Temporal lobe (tissue), 2 donors: ENCODE measurements around a stretch of chr6.

DNA sequence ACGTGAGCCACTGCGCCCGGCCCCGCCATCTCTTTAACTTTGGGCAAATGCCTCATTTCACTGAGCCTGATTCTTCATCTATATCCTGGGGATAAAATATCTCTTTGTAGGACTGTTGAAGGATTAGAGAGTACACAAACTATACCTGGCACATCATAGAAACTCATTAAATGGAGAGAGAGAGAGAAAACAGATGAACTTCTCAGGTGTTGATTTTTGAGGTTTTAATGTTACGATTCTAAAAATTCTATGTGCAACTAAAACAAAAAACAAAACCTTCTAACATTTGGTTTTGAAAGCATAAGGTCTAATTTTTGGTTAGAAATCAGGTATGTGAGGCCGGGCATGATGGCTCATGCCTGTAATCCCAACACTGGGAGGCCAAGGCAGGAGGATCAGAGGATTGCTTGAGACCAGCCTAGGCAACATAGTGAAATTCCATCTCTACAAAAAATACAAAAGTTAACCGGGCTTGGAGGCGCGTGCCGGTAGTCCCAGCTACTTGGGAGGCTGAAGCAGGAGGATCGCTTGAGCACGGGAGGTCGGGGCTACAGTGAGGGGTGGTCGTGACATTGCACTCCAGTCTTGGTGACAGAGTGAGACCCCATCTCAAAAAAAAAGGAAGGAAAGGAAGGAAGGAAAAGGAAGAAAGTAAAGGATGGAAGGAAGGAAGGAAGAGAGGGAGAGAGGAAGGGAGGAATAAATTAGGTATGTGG is 18.5 kb downstream of the GCNT2 start:
- RAMPAGE, long total RNA = no peak

- RAMPAGE, long total RNA = no peak
Observed at GRCh38 chr6:10576178-10576826, 55.2 kb downstream of the GCNT2 start.

DNA sequence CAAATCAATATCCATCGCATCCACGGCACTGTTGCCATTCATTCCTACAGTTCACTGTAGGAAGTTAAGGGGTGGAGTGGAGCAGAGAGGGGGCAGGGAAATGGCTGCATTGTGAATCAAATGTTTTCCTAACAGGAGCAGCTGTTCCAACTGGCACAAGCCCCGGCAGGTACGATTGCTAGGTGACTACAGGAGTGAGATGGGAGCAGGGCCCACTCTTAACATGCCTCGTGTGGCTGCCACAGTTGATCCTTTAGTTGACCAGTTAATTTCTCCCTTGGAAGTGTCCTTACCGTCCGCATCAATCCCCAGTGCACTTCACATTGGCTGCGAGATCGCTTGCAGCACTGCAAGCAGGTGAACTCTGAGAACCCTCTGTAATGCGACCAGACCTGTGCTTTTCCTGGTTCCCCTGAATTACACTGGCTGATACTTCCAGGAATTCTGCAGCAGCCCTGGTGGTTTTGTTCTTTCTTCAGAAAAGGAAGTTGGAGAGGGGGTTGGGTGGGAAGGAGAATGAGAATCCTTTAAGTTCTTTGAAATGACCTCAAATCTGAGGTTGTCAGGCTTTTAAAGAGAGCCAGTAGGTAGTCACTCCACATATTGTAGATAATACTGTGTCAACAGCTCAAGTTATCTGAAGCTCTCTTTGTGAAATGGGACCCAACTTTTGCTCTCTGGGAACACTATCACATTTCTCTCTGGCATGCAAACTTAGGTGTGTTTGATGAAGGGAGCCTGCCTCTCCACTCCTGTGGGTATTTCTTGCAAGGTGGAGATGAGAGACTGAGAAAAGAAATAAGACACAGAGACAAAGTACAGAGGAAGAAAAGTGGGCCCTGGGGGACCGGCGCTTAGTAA is 62.3 kb downstream of the GCNT2 start:
- RAMPAGE, long total RNA = no peak

GRCh38 chr6:11181300-11181780 is 51.1 kb downstream of the NEDD9 start:
- RAMPAGE, long total RNA = no peak

DNA sequence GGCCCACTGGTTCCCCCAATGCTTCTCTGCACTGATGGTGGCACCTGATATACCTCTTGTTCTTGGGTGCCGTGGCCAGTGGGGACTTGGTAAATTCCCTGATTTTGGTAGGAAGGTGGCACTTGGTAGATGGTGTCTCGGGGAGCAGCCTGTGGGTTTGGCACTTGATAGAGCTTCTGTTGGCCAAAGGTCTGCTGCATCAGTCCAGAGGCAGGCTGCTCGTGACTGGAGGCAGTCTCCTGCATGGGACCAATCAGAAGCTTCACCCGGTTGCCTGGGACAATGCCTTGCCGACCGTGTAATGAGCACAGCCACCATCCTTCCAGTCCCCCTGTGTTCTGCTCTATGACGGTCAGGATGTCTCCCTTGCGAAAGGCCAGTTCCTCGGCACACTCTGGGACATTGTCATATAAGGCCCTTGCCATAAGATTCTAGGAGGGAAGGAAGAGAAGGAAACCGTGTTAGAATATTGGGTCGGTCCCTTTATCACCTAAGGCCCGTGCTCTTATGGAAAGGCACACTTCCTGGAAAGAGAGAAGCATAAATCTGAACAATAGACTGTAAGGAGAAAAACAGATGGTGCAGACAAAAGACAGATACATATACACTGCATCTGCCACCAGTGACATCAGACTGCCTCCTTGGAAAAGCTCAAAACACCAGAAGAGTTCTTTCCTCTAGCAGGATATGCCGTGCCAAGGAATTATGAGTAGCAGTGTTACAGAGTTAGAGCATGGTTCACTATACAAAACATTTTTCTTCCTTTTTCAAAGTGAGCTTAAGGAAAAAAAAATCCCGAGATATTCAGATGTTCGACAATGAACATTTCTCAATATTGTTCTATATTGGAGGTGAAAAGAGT is 18.9 kb downstream of the NEDD9 start:
- RAMPAGE, long total RNA = no peak

- RAMPAGE, long total RNA = no peak
Observed at GRCh38 chr6:11225797-11226998, 6.3 kb downstream of the NEDD9 start.

GRCh38 chr6:11296987-11297416 is 64.5 kb upstream of the NEDD9 start:
- RAMPAGE, long total RNA = no peak

DNA sequence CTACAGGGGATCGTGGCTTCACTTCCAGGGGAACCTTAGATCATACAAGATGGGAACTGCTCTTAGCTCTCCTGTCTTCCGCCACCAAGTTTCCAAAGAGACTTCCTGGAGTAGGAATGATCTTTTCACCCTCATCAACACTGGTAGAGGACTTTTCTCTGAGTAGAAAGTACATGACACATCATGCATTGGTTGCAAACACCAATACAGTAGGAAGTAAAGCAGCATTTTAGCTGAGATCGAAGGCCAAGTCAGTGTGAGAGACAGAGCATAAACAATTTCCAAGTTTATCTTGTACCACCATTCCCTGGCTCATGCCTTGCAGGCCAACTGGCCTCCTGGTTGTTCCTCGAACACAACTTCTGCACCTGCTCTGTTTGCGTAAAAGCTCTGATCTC is 113.1 kb upstream of the NEDD9 start:
- RAMPAGE, long total RNA = no peak

GRCh38 chr6:11354053-11354706 is 121.7 kb upstream of the NEDD9 start:
- RAMPAGE, long total RNA = no peak

DNA sequence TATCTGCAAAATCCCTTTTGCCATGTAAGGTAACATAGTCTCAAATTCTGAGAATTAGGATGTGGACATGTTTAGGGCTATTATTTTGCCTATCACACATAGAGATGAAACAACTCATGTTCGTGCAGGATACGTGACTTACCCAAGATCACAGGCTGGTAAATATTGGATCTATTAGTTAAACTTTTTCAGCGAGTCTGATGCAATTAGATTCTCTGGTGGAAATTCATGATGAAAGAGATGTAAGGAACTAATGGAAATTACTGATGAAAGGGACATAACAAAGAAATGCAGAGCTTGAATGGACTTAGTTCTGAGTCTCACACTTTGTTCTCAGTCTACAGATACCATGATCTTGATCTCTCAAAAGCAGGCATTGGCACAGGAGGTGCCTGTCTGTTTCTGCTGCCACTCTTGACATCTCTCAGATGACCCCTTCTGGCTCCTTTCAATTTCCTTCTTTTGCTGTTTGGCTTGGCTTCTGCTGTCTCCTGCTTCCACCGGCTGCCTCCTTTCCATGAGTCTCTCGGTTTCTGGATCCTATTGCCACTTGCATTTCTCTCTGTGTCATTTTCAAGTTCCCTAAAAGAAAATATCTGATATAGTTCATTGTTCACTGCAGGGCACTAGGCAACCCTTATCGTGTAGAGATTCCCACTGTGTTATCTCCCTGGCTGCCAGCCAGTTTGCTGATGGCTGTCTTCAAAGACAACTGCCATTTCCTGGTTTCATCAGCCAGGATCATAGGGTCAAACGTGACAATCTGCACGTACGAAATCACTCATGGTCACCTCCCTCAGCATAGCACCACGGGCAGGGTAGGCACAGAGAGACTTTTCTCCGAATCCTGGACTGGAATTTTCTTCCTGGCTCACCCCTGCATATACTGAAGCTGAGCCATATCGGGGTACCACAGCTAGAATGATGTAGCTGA is 144.8 kb upstream of the TMEM170B start:
- RAMPAGE, long total RNA = no peak

- RAMPAGE, long total RNA = no peak
Observed at GRCh38 chr6:11432674-11433215, 104.8 kb upstream of the TMEM170B start.

- RAMPAGE, long total RNA = no peak
Observed at GRCh38 chr6:11433738-11434340, 103.7 kb upstream of the TMEM170B start.

DNA sequence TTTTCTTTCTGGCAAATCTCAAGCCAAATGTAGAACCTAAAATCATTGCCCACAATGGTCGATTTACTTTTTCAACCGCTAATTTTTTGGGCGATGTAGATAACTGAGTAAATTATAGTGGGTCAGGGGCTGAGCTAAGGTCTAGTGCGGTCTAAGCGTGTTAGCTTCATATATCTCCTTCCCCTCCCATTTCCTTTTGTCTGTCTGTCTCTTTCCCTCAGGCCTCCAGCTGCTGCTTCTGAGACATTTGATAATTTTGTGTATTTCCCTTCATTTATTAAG is 1.2 kb downstream of the TMEM170B start:
- RAMPAGE, long total RNA = no peak

DNA sequence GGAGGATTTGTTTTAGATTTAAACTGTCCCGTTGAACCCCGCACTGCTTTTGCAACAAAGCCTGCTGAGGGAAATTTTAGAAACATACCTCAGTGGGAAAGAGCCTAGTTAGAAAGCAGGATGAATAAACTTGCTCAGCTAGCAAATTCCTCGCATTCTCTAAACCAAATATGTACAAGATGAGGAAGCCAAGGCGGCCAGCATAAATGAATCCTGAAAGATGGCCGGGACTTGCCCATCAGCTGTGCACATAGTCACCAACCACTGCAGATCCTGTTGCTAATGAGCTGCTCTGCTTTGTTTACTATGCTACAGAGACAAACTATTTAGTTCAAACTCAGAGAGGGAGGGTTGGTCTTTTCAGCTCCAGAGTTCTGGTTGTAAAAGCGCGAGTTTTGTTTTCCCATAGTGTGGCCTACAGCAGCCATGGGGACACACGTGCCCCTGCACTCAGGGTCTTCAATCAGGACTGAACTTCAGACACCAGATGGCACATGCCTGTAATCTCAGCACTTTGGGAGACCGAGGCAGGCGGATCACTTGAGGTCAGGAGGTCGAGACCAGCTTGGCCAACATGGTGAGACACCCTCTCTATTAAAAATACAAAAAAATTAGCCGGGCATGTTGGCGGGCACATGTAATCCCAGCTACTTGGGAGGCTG is 49.1 kb downstream of the TMEM170B start:
- RAMPAGE, long total RNA = no peak

DNA sequence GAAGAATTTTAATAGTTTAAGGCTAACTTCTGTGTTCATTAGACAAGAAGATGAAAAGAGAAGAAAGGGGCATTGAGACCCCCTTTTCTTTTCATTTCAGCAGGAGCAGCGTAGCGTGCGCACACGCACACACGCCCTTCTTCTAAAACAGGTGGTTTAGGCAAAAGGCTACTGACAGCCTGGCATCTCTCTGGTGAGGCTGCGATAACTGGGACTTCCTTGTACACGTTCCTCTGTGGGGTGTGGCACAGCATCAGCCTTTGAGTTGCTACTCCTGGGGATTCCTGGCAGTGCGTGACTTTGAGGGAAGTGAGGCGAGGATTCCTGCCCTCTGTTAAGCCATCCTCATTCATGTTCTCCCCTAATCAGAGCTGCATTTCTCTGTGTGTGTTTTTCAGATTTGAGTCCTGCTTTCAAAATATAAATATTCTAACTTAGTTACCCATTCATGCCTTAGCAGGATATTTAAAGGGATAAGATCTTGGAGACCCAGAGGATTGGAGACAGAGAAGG is 94.7 kb downstream of the TMEM170B start:
- RAMPAGE, long total RNA = no peak

GRCh38 chr6:11652849-11653758 is 115.6 kb downstream of the TMEM170B start:
- RAMPAGE, long total RNA = no peak

- RAMPAGE, long total RNA = no peak
Observed at GRCh38 chr6:11711655-11712206, 66.9 kb downstream of the ADTRP start.

DNA sequence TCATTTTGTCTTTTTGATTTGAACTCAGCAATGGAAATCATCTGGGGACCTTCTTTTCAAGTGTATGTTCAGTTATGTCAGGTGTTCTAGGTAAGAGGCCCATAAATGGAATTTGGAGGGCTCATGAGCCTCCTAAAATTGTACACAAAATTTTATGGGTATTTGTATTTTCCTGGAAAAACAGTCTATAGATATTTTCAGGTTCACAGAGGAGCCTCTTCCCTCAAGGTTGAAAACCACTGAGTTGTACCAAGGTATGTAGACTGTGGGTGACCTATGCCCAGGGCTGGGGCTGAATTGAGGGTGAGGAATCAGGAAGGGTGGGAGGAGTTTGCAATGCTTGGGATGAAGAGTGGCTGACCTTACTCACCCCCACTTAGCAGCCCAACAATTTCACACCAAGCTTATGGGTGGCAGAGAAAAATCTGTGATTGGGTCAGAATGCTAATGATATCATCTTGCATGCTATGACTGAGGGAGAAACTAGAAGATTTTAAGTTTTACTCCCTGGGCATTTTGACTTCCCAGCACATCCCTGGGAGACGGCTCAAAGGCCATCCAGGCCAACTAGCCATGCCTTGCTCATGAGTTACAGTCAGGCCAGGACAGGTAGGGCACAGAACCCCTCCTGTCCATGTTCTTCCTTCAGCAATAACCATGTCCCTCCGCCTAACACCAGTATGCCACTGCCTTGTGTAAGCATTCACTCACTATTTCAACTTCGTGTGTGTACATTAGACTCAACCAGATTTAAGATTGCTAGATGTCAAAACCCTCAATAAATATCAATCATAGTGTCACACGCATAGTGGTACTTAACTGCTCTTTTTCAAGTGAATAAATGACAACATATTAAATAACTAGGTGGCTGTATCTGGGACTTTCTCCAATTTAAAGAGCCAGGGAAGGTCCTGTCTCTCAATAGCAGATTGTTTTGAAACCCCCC is 16.7 kb downstream of the ADTRP start:
- RAMPAGE, long total RNA = no peak

DNA sequence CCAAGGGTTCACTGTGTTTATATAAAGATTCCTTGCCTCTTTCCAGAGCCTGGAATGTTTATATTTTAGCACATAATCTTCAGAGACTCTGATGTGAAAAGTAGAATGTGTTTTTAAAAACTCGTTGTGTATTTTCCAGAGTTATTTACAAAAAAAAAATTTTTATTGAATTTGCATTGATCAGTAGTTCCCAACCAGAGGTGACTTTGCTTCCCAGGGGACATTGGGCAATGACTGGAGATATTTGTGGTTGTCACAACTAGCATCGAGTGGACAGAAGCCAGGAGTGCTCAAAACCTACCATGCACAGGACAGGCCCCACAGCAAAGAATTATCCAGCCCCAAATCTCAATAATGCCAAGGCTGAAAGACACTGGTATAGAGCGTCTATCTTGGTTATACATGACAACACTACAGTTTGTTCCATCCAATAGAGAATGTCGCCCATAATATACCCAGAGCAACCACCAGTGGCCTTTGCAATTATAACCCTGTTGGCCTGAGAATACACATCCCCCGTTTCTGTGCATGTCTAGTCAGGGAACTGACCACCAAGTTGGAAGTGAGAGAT is 75.8 kb upstream of the ADTRP start:
- RAMPAGE, long total RNA = no peak

DNA sequence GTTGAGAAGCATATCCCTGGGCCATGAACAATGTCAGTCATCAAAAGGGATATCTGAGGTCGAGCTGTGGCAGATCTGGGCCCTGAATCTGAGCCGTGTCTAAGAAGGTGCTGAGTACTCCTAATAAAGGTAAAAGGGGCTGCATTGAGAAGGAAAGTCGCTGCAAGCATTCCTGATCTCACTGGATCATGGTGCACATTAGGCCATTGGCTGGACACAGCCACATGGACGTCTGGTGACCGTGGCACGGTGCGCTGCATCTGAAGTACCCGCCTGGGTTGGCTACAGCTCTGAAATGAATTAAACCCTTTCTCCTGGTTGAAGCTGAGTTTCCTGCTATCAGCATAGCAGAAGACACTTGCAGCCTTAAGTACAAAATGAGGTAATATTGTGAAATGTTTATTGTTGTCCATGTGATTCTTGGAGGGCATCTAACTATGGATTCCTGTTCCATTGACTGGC is 89.7 kb upstream of the ADTRP start:
- RAMPAGE, long total RNA = no peak